ENCODE data around the gene RBM26.

- RAMPAGE, total RNA: start-site peak on the minus strand at chr13:79405799-79405831, 136 and 72 reads in 2 replicates
Observed at GRCh38 chr13:79405454-79406431, at the start of gene RBM26. Gene RBM26 (minus strand): TSS chr13:79406255.

- RAMPAGE, total RNA: no peak
Observed at GRCh38 chr13:79525619-79526498, 44.9 kb downstream of the NDFIP2 start.

DNA sequence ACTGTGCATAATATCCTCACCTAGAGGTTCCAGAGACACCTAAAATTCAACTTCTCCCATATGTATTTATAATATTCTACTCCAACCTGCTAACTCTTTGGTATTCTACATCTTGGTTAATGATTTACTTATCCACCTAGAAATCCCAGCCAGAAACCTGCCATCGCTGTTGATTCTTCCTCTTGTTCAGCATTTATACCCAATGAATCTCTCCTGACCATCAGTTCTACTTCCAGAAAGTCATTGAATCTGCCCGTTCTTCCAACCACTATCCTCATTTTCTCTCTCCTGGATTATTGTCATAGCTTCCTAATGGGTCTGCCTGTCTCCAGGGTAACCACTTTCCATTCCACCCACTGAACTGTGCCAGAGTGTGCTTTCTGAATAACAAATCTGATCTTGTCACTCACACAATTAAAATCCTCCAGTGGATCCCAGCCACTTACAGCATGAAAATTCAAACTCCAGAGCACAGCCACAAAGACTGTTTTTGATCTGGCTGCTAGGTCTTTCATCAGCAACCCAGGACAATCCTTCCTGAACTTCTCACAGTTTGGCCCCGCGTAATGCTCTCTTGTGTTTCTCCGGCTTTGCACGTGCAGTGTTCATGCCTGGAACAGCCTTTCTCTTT, 330.6 kb downstream of the SPRY2 start:
- RAMPAGE, total RNA: no peak

GRCh38 chr13:80131229-80131699, 209.7 kb downstream of the SPRY2 start:
- RAMPAGE, total RNA: no peak

- RAMPAGE, total RNA: no peak
Observed at GRCh38 chr13:80359785-80360304, 18.9 kb upstream of the SPRY2 start.

GRCh38 chr13:80361699-80362236, 20.8 kb upstream of the SPRY2 start:
- RAMPAGE, total RNA: no peak

DNA sequence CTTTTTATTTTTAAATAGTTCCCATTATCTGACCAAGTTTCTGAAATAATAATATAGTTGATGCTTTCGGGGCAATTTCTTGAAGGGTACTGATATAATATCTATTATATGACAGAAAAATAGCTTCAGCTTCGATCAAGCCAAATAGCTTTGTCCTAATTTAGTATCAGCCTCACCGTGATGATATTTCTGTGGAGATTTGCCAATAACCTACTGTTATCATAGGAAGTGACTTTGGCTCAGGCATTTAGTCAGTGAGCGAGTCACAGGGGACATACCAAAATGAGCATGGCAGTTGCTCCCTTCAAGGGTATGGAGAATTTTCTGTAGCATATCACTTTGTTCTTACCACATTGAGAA, 767.5 kb upstream of the SLITRK1 start:
- RAMPAGE, total RNA: no peak

GRCh38 chr13:87516764-87517104, 154.4 kb upstream of the SLITRK5 start:
- RAMPAGE, total RNA: no peak

DNA sequence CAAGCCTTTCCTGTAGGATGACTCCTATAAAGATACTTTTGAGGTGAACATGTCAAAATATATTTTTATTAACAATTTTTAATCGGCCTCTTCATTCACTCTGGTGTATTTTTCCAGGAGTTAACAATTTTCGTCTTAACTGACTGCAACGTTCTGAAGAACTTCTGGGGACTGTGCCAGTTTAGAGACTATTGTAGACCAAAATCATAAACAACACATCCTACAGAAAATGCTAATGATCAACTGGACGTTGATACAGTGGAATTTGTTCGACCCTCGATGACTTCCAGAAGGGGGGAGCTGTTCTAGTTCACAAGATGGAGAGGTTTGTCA, 264.0 kb upstream of the GPC5 start:
- RAMPAGE, total RNA: no peak

- RAMPAGE, total RNA: no peak
Observed at GRCh38 chr13:91349237-91349542, 49.2 kb upstream of the GPC5 start.

DNA sequence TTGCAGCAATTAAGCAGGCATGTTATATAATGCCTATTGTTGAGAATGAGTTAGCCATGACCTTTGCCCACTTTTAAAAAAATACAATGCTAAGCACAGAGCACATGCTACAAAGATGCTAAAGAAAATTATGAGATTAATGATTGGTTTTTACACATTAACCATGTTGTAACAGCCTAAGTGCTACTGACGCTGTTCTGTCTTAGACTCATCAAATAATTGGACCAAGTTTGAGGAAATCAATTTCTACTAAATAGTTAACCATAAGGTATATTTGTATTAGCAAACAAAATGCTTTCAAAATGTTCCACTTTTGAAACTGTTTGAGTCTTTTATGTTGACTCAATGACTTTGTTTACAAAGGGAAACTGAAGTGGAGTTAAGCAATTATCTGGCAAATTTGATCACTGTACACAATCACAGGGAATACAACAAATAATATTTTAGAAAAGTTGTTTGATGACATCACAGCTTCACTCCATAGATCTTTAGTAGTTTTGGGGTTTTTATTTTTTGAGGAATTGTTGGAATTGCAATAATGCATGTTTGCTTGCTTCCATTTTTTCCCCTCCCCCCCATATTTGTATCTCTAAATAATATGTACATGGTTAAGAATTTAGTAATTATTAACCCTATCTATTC, 36.5 kb upstream of the GPC5 start:
- RAMPAGE, total RNA: no peak

GRCh38 chr13:93216182-93216781, 10.3 kb upstream of the GPC6 start:
- RAMPAGE, total RNA: no peak

DNA sequence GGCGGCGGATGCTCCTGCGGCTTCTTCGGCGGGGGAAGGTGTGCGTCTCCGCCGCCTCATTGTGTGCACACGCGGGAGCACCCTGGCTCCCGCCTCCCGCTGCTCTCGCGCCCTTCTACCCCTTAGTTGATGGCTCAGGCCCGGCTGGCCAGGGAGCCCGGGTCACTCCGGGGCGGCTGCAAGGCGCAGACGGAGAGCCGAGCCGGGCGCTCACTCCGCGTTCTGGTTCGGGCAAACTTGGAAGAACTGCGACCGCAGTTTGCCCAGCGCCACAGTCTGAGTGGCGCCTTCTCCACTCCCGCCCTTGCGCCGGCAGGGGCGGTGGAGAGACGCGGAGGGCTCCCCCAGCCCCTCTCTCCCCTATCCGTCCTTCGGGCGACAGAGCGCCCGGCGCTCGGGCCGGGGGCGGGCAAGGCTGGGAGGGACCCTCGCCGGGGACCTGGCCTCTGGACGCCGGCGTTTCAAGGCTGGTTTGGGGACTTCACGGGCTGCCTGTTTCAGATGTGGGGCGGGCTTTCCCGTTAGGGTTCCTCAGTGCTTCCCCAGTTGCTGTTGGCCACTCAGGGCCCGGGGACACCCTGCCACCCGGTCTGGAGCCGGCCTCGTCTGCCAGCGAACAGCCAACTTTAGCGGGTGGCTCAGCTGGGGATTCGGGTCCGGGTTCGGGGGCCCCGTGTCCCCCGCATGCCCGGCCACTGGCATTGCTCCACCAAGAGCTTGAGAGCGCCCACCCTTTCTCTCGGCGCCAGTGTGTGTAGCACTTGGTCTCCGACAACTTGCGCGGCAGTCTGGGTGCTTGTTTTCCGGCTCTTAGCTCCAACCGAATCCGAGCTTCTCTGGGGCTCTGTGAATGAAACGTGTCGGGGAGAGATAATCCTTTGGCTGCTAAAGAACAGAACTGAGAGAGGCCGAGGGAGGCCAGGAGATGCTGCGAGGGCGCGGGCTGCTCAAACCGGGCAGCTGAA, 1.4 kb downstream of the GPC6 start:
- RAMPAGE, total RNA: no peak

DNA sequence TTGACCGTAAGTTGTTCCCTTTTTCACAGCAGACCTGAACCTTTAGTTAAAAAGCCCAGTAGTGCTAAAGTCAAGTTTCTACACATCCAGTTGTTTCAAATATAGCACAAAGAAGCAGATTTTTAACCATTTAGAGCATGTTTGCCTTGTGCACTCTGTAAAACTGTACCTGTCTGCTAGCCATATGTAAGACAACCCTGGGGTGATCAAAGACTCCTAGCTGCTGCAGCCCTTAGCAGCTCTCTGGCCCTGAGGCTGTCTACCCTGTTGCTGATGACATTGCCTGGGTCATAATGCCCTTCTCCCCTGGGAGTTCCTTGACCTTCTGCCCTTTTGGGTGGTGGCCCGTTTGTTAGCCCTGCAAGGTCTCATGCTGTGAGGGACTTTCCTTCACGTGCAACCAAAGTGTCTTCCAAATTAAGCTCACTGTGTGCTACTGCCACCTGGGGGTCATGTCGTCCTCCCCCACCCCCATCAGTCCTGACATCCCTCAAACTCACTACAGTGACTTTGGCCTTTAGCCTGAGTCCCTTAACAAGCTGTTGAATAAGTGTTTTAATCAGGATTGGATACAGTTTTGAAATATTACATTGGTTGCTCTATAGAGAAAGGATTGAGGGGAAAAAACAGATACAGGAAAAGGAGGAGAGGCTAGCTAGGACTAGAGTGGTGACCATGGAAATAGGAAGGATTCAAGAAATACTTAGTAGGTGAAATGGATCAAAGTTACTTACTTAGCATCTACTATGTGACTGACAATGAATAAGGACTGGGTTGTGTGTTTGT, 7.5 kb downstream of the GPC6 start:
- RAMPAGE, total RNA: no peak

- RAMPAGE, total RNA: no peak
Observed at GRCh38 chr13:94608655-94609134, 7.0 kb downstream of the GPR180 start.

DNA sequence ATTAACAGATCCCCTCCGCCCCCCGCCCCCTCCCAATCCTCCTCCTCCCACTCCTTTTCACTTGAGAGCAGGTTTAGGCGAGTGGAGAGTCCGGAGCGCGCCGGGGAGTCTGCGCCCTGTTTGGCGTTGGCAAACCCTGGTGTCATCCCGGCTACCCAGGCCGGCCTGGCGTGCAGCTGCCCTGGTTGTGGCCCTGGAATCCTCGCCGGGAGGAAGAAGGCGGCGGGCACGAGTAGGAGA, 1.1 kb upstream of the SOX21 start:
- RAMPAGE, total RNA: no peak

DNA sequence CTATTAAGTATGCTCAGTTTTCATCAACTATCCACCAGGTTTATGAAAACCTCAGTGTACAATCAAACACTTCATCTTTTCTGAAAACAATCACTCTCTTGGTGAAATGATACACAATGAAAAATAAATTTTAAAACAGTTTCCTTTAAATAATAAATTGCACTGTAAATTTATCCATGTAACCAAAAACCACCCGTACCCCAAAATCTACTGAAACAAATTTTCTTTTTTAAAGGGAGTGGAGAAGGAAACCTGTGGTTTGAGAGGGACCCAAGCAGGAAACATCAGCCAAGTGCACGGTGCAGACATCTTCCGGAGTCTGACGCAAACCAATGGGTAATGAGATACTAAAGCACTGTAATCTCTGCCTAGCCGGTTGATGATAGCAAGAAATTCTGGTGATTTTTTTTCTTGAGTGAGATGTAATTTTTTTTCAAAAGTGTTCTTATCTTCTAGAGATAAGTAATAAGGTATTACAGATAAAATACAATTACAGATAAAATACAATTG, 115.4 kb downstream of the ABCC4 start:
- RAMPAGE, total RNA: no peak

DNA sequence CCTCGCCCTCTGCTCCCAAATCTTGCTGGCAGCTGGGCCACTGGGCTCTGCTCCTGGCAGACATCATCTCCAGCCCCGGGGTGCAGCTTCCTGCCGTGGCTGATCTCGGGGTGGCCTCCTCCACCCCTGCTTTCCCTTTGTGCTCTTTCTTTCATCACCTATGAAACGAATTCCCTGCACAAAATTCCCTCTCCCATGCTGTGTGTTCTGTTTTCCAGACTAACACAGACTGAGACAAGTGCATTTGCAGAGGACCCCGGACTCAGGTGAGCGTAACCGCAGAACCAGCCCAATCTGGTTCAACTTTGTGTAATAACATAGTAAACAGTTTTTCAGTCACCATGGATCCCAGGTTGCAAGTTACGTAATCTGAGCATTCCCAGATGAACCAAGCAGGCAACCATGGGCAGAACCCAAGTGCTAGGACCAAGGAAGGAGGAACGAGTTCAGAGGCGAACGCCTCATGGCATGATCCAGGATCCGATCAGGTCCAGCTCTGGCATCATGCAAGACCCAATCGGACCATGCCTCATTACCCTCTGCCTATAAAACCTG, 107.8 kb downstream of the ABCC4 start:
- RAMPAGE, total RNA: no peak

DNA sequence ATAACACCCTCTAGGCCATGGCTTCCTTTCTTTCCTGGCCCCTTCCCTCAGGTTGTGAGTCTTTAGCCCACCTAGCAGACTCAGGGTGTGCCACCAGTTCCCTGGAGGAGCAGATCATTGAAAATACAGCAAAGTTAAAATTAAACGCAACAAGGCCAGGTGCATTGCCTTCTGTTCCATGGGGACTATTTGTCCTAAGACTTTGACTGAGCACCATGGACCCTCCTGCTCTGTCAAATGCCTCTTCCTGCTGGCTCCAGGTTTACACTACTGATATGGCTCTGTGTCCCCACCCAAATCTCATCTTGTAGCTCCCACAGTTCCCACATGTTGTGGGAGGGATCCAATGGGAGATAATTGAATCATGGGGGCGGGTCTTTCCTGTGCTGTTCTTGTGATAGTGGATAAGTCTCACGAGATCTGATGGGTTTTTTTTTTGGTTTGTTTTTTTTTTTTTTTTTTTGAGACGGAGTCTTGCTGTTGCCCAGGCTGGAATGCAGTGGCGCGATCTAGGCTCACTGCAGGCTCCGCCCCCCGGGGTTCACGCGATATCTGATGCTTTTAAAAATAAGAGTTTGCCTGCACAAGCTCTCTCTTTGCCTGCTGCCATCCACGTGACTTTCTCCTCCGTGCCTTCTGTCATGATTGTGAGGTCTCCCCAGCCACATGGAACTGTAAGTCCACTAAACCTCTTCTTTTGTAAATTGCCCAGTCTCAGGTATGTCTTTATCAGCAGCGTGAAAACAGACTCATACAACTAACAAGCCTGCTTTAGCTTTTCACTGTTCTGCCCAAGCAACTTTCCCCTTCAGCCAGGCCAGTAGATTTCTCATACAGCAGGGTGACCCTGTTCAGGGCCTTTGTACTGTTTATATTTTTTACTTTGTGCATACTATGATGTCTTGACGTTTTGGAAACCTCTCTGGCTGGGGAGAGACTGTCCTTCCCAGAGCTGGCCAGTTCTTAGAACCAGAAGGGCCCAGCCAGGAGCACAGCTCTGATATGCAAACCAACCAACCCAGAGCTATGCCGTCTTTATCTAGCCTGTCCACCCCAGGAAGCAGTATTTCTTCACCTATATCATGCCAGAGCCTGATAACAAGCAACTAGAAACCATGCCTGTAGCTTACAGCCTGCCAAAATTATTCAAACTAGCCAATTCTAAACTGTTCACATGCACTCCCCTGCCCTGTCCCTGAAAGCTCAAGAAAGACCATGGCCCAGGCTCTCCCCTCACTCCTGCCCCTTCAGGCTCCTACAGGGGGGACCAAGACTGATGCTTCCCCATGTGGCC, 27.4 kb downstream of the ABCC4 start:
- RAMPAGE, total RNA: no peak

DNA sequence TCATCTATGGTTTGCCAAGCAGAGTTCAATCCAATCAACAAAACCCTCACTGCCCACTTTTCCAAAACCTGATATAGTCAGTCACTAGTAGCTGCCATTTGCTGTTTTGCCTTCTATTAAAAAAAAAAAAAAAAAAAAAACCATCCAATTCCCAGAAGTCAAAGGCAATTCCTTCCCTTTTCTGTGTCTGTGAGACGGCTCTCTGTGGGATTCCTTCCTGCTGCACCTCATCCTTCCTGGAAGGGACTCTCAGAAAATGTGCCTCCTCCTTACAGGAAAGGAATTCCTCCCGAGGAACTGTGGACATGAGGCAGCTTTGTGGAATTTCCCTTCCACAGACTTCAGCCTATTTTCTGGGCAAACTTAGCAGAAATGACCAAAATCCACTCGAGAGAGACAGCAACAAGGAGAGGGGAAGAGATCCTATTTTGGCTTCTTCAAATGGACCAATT, 20.8 kb downstream of the ABCC4 start:
- RAMPAGE, total RNA: no peak